Colon Carcinoma Metastatic in the Lung (tissue), 2 donors: ENCODE data around the genes PHRF1 and CRACR2B.

DNA sequence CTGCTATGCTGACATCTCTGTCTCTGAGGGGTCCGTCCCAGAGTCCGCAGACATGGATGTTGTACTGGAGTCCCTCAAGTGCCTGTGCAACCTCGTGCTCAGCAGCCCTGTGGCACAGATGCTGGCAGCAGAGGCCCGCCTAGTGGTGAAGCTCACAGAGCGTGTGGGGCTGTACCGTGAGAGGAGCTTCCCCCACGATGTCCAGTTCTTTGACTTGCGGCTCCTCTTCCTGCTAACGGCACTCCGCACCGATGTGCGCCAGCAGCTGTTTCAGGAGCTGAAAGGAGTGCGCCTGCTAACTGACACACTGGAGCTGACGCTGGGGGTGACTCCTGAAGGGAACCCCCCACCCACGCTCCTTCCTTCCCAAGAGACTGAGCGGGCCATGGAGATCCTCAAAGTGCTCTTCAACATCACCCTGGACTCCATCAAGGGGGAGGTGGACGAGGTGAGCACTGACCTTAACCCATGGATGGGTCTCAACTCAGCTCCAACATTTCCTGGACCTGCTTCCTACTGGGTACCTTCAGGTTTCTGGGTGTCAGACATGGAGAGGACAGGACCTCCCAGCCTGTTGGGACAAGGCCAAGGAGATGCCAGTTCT, 2.1 kb downstream of the RIC8A start:
- PRO-cap, 2 experiments: no peak in any of the 2 experiments

DNA sequence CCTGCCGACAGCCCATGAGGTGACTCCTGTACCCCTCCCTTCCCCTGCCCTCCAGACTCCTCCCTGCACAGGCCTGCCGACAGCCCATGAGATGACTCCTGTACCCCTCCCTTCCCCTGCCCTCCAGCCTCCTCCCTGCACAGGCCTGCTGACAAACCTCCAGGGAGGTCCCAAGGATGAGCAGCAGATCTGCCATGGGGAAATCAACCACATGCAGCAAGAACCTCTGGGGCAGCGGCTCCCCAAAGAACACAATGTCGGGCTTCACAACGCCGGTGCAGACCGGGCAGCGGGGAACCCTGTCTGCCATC, 12.3 kb downstream of the SIRT3 start:
- PRO-cap, 2 experiments: no peak in any of the 2 experiments

DNA sequence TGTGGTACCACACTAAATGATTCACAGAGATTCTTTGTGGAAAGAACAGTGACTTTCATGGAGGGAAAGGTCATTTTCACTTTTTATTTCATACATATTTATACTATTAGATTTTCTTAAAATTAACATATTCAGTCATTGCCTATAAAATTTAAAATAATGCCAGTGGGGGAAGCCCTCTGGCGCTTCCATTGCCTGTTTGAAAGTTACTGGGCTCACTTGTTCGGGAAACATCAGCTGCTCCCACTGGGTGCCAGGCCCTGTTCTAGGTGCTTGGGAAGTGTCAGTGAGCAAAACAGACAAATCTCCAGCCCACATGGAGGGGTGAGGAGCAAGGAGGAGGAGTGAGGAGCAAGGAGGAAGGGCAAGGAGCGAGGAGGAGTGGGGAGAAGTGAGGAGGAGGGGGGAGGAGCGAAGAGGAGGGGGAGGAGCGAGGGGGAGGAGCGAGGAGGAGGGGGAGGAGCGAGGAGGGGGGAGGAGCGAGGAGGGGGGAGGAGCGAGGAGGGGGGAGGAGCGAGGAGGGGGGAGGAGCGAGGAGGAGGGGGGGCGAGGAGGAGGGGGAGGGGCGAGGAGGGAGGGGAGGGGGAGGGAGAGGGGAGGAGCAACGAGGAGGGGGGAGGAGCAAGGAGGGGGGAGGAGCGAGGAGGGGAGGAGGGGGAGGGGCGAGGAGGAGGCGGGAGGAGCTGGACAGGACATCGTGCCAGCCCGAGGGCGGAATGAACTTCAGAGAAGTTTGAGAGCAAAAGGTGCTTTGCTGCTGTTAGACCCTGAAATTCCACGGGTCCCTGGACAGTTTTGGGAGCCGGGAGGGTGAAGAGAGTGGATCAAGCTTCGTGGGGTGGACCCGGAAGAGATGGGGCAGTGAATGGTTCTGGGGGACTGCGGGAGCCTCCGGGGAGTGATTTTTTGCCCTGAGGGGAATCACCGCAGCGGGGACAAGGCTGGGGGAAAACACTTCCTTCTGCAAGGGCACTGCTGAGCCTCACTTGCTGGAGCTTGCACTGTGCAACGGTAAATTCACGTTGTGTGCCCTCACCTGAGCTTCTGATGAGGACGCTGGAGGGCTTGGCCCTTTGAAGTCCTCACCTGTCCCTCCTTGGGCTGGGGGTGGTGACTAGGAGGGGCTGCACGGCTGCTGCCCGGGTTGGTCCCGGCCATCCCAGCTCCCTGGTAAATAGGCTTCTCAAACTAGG, 10.9 kb upstream of the NLRP6 start:
- PRO-cap, 2 experiments: peak in 2 of 2 experiments; most common plus-strand start position 726 of the sequence (in 2); most common minus-strand start position 1,046 of the sequence (in 1)

- PRO-cap, 2 experiments: no peak in any of the 2 experiments
These were observed 3.3 kb upstream of the IFITM2 start for GRCh38 chr11:304310-304712.

- PRO-cap, 2 experiments: peak in 2 of 2 experiments; most common plus-strand start chr11:316542 (in 1); most common minus-strand start chr11:316396 (in 2)
These were observed 2.3 kb downstream of the IFITM1 start for GRCh38 chr11:315787-316901.

GRCh38 chr11:334030-334970, 13.6 kb upstream of the IFITM3 start:
- PRO-cap, 2 experiments: peak in 1 of 2 experiments; most common plus-strand start chr11:334546 (in 1)

DNA sequence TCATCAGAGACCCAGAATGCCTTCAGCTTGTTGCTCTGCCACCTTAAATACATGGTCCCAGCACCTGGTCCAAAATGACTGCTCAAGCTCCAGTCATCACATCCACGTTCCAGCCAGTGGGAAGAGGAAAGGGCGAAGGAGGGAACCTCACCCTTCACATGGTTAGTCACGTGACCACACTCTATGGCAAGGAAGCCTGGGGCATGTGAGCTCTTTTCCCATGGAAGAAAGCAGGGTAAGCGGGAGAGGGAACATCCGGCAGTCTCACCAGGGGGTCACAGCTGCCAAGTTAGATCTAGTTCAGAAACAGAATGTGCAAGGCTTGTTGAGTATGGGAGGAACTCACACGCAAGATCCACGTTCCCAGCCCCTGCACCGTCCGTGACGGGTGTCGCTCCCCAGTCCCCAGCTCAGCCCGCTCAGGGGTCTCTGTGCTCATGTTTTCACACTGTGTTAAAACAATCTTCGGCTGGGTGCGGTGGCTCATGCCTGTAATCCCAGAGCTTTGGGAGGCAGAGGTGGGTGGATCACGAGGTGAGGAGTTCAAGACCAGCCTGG, 1.9 kb upstream of the ANO9 start:
- PRO-cap, 2 experiments: peak in 1 of 2 experiments; most common plus-strand start position 233 of the sequence (in 1)

DNA sequence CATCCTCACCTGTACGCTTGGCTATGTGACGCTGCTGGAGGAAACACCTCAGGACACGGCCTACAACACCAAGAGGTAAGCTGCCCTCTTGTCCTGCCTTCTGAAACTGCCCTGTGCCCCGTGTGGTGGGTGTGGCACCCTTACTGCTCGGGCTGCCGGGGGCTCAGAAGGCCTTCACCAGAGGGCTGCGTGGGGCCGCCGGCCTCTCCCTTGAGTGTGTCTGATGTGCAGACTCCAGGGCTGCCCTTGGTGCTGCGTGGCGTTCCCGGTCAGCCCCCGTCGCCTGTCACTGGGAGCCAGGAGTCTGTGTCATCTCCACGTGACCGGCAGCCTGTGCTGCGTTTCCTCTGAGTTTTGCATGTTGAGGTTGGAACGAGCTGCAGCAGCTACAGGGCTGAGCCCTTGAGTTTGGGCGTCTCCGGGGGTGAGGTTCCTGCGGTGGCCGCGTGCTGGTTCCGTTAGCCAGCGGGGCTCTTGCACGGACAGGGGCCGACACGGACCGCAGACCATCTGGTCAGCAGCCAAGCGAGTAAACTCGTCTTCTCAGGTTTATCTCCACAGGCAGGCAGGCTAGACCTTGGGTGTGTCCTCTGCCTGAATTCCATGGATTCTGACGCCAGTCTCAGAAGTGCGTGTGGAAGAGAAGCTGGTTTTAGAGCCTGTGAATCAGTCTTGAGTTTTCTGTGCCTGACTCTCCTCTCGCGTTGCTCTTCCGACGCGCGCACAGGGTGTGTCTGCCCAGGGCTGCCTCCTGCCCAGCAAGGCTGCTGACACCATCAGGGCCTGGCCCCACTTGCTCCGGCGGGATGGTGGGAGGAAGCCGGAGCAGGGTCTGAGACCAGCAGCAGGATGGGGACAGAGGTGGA, 10.4 kb downstream of the PTDSS2 start:
- PRO-cap, 2 experiments: peak in 1 of 2 experiments; most common plus-strand start position 359 of the sequence (in 1); most common minus-strand start position 285 of the sequence (in 1)

DNA sequence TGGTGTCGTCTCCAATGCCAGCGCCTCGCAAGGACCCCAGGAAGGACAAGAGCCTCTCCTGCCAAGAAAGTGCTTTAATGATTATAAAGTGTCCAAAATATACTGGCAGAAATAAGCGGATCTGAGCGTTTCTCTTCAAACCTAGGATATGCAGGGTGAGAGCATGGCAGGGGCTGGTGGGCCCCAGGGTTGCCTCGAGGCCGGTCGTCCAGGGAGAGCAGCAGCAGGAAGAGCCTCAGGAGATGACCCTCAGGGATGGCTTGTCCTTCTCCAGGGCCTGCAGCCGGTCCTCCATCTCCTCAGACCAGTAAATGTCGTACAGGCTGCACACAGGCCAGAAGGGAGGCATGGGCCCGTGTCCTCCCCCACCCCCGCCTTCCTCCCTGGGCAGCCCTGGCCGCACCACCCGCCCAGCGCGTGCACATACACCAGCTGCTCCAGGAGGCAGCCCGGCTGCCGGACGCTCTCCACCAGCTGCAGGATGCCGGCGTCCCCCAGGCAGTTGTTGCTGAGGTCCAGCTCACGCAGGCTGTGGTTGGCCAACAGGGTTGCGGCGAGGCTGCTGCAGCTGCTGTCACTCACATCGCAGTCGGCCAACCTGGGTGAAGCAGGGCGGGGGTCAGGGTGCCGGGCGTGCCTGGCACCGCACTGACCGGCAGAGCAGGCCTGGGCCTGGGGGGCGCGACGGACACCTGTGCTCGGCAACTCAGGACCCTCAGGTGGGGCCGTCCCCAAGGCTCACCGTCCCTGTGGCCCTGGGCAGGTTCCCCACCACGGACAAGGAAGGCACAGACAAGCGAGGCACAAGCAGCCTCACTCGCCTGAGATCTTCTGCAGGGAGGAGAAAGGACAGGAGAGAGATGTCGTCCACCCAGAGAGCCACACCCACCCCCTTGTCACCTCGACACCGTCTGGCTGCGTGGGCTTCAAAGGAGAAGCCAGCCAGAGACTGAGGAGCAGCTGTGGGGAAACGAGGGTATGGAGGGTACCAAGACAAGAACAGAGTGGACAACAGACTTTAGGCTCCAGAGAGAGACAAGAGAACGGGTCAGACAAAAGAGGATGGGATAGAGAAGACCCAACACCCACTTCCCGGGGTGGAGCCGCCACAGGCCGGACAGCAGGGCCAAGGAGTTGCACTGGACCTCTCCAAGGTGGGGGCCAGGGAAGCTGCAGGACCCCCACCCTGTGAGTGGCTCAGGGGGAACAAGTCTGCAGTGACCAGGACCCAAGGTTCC, 12.2 kb downstream of the RNH1 start:
- PRO-cap, 2 experiments: no peak in any of the 2 experiments

DNA sequence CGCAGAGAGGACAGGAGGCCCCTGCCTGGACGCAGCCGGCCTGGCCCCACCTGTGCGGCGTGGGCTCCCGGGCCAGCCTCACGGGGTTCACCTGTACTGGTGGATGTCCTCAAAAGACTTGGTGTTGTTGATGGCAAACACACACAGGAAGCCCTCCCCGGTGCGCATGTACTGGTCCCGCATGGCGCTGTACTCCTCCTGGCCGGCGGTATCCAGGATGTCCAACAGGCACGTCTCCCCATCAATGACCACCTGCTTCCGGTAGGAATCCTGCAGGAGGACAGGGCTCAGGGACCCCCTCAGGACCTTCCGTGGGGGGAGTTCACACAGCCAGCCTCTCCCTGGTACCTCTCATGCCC, 1.7 kb downstream of the HRAS start:
- PRO-cap, 2 experiments: no peak in any of the 2 experiments

- PRO-cap, 2 experiments: peak in 2 of 2 experiments; most common plus-strand start chr11:576472 (in 2); most common minus-strand start chr11:576414 (in 1)
These were observed at the start of gene PHRF1 for GRCh38 chr11:576068-577138. PHRF1 (plus strand) TSS chr11:576470.

GRCh38 chr11:611063-611543, 4.6 kb downstream of the IRF7 start:
- PRO-cap, 2 experiments: no peak in any of the 2 experiments

DNA sequence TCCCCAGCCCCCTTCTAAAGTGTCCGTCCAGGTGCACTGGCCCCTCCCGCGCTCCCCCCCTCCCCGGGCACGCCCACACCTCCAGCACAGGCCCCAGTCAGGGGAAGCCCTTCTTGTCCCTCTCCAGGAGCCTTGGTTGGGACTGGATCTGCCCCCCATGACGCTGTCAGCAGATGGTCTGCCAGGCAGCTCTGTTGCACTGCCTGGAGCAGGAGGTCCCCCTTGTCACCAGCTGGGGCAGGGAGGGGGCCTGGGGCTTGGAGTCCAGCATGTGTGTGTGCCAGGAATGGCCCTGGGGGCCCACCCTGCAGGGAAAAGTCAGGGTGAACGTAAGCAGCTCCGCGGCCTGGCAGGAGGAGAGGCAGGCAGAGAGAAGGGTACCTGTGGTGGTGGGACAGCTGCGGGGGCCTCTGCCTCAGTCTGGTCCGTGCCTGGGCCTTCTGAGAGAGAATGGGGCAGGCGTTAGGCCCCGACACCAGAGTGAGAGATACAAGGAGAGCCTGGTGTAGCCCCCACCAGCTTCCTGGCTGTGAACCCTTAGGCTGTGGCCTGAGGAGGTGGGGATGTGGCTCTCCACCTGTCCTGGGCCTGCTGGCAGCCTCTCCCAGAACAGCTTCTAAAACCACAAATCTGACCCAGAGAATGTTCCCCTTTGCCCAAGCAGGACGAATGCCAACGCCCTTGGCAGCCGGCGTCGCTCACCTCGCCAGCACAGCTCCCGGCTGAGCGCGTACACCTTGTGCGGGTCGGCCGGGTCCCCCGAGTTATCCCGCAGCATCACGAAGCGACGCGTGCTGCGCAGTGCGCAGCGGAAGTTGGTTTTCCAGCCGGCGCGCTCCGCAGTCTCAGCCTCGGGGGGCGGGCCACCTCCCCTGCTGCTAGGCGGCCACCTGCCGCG, 1.4 kb downstream of the IRF7 start:
- PRO-cap, 2 experiments: no peak in any of the 2 experiments

DNA sequence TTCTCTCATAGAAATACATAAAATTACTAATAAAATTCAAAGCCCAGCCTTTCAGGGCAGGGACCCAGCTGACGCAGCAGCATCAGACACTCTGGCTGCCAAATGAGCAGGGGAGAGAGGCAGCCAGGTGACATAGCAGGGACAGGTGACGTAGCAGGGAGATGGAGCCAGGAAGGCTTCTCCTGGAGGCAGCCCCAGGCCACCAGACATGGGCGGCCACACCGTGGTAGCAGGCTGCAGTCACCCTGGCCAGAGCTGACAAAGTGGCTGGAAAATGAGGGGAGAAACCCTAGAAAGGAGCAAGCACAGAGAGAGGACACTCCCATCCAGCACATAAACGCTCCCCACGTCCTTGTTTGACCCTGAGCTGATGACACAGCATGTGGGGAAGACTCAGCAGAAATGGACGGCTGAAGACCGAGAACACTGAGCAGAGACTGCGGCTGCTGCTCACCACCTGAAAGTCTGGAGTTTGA, 28.6 kb downstream of the DRD4 start:
- PRO-cap, 2 experiments: no peak in any of the 2 experiments

DNA sequence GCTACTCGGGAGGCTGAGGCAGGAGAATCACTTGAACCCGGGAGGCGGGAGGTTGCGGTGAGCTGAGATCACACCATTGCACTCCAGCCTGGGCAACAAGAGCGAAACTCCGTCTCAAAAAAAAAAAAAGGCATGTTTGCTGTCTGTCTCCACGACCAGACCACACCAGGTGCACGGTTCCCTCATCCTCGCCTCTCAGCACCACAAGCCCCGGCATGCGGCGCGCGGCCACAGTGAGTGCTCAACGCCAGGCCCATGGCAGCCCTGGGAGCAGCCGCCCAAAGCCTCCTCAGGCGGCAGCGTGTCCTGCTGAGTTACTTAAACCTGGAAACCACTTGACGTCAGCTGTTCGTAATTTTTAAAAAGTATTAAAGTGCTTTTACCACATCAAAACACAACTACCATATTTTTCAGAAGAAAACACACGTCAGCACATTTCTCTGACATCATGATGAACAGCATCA, 2.3 kb downstream of the DEAF1 start:
- PRO-cap, 2 experiments: no peak in any of the 2 experiments

DNA sequence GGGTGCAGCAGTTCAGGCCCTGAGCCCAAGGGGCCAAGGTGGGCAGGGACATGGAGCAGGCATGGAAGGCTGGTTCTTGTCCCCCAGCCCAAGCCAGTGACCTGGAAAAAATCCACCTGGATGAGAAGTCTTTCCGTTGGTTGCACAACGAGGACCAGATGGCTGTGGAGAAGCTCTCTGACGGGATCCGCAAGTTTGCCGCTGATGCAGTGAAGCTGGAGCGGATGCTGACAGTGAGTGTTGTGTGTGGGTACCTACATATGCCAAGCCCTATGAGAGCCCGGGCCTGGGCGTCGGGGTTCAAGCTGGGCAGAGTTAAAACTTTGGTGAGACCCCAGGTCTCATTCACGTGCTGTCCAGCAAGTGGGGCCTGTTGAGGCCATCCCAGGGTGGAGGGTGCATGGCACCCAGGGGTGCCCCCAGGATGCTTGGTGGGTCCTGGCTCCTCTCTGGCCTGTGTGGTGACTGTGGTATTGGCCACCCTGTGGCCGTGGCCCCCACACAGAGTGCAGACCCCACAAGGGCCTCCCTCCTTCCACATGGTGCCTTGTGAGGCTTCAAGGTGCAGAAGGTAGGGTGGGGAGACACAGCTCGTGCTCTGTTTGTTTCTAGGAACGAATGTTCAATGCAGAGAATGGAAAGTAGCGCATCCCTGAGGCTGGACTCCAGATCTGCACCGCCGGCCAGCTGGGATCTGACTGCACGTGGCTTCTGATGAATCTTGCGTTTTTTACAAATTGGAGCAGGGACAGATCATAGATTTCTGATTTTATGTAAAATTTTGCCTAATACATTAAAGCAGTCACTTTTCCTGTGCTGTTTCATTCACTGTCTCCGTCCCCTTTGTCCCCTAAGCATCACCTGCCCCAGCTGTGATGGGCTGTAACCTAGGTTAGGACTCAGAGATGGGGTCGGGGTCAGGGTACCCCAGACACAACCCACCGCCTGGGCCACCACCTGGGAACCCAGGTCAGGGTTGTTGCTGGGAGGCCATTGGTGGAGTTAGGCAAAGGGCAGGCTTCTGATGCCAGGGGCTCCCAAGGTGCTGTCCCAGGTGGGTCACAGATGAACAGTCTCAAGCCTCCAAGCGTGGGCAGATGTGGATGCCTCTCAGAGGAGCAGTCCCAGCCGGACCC, 12.7 kb downstream of the GATD1 start:
- PRO-cap, 2 experiments: no peak in any of the 2 experiments

GRCh38 chr11:820431-820965, 1.8 kb downstream of the PNPLA2 start:
- PRO-cap, 2 experiments: no peak in any of the 2 experiments

- PRO-cap, 2 experiments: peak in 2 of 2 experiments; most common plus-strand start chr11:827960 (in 1); most common minus-strand start chr11:827808 (in 2)
These were observed at the start of gene CRACR2B for GRCh38 chr11:827500-828355. CRACR2B (plus strand) TSS chr11:827919.

GRCh38 chr11:828860-829885, 1.5 kb downstream of the CRACR2B start:
- PRO-cap, 2 experiments: no peak in any of the 2 experiments

GRCh38 chr11:859509-860468, 17.1 kb downstream of the TSPAN4 start:
- PRO-cap, 2 experiments: peak in 1 of 2 experiments; most common plus-strand start chr11:859884 (in 1); most common minus-strand start chr11:859729 (in 1)